Right lobe of liver (tissue), 4 donors: ENCODE results near the genes DMRTC1, CHIC1 and ZCCHC13.

DNA sequence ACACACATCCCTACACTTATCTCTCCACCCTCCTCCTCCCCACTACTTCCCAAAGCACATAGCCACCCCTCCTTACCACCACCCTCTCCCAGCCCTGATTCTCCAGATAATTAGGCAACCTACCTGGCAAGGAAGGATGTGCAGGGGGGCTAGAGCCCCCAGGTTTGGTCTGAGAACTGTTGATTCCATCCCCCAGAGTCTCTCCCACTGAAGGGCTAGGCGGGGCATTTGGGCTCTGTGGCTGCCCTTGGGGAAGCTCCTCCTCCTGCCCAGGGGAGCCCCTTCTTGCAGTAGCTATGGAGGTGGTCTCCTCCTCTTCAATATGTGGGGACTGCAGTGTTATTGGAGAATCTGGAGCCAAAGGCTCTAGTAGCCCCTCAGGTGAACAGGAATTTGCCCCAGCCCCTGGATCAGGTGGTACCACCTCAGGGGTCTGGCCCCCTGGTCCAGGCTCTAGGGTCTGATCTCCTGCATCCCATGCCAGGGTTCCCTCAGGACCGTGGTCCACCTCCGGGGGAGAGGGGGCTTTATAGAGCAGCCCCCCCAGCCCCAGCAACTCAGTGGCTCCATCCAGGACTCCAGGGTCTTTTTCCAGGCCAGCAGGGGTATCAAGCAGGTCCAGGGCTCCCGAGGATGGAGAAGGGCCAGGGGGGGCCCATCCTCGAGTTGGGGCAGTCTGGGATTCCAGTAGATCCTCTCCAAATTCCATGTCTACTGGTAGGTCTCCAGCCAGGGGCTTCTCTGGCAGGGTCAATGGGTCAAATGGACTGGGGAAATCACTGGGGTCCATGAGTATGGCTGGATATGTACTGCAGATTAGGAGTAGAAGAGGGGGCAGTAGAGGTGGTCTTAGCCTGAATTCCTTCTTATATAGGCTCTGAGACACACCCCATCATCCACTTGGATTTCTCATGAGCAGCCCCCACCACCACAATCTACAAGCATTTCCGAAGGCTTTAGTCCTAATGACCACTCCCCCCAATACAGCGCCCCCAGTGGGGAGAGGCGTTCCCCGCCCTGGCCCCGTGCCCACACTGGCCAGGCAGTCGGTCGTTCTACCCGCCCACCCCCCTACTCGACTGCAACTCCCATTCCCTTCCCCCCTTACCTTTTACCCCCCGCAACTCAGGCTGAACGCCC, 1.1 kb downstream of the ZMYM3 start:
- PRO-cap, 4 experiments = no peak in any of the 4 experiments
- RAMPAGE, long total RNA, 2 experiments = no peak in any of the 2 experiments

GRCh38 chrX:71296513-71296779, 5.1 kb upstream of the ITGB1BP2 start:
- PRO-cap, 4 experiments = no peak in any of the 4 experiments
- RAMPAGE, long total RNA, 2 experiments = start-site peak on the plus strand in 1 of 2 experiments, at chrX:71296594-71296659 at its widest, 229 reads per replicate

GRCh38 chrX:71463495-71463841, 69.4 kb upstream of the OGT start:
- PRO-cap, 4 experiments = no peak in any of the 4 experiments
- RAMPAGE, long total RNA, 2 experiments = no peak in any of the 2 experiments

DNA sequence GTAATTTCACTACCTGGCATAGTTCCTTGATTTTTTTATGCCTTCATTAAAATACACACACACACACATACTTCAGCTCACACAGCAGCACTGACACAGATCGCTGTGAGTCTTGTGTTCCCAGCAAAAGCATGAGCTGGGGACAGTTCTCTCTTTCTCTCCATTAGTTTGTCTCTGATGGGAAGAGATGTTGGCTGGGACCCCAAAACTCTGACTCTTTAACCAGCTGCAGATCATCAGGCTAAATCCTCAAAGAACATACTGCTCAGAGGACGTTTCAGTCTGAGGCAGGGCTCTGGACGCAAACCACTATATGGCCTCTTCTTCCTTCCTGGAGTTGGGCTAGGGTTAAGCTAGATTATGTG, 109.5 kb downstream of the NHSL2 start:
- PRO-cap, 4 experiments = no peak in any of the 4 experiments
- RAMPAGE, long total RNA, 2 experiments = no peak in any of the 2 experiments

DNA sequence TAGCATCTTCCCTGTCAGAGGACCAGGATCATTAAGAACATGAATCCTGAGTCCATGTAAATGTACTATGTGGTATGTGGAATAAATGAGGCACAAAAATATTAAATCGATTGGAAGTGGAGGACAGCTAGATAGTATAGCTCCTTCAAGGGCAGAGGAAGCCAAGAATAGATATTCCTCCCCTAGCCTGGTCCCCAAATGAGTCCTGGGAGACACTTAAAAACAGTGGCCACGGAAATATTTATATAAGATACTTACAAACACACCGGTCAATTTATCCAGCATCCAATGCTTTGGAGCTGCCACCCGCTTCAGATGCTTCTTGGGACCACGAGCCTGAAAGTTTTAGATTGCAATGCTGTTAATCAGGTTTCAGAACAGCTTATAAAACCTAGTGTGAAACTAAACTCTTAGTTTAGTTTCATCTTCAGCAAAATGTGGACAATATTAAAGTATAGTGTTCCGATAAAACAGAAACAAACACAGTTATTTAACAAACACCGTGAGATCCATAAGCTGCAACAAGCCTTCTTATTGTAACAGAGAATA, 1.1 kb downstream of the RPS4X start:
- PRO-cap, 4 experiments = no peak in any of the 4 experiments
- RAMPAGE, long total RNA, 2 experiments = no peak in any of the 2 experiments

DNA sequence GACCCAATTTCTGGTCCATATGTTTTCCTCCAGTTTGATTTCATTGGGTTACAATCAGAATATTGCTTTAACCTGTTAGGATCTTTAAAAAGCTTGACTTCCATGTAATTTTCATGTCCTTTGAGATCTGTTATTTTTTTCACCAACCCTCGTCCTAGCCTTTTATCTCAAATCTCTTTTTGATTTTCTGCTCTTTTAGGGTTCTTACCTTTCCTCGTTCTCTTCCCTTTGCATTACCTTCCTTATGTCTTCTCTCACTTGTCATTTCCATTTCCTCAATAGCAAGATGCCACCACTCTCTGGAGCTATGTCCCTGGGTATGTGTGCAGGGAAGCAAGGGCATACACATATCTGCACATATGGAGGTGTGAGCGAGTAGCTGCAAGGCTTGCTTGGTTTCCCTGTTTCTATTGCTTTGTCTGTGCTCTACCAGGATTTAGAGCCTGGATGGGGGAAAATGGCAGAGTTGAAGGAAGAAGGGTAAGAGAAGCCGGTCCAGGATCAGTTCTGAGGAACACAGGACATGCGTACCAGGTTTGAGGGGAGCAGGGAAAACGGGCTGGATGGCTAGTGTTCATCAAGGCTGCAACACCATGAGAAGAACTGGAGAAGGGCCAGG, 43.9 kb upstream of the CITED1 start:
- PRO-cap, 4 experiments = no peak in any of the 4 experiments
- RAMPAGE, long total RNA, 2 experiments = no peak in any of the 2 experiments

GRCh38 chrX:72422167-72423020, 116.7 kb upstream of the CITED1 start:
- PRO-cap, 4 experiments = no peak in any of the 4 experiments
- RAMPAGE, long total RNA, 2 experiments = no peak in any of the 2 experiments

DNA sequence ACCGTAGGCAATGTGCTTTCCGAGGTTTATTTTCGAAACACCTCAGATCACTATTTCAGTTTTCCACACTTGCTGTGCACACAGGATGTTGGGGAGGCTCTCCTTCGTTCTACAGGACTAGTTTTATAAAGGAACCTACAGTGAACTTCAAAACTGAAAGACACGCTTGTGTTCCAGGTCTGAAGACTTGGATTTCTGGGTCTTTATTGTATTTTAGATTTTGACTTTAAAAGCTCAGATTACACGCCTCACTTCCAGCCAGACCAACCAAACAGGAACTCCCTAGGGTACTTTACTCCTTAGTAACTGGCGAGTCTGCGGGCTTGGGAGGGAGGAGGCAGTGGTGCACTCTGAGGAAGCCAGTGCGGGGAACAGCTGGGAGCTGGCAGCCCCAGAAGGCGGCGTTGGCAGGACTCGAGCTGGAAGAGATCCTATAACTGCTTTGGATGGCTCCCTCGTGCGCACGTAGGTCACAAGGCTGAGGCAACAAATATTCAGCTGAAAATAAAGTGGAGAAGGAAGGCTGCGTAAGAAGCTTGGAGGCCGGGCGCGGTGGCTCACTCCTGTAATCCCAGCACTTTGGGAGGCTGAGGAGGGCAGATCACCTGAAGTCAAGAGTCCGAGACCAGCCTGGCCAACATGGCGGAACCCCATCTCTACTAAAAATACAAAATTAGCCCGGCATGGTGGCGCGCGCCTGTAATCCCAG, 431 bp upstream of the PHKA1 start:
- PRO-cap, 4 experiments = peak in 4 of 4 experiments; most common plus-strand start position 353 of the sequence (in 3); most common minus-strand start position 275 of the sequence (in 2)
- RAMPAGE, long total RNA, 2 experiments = no peak in any of the 2 experiments

DNA sequence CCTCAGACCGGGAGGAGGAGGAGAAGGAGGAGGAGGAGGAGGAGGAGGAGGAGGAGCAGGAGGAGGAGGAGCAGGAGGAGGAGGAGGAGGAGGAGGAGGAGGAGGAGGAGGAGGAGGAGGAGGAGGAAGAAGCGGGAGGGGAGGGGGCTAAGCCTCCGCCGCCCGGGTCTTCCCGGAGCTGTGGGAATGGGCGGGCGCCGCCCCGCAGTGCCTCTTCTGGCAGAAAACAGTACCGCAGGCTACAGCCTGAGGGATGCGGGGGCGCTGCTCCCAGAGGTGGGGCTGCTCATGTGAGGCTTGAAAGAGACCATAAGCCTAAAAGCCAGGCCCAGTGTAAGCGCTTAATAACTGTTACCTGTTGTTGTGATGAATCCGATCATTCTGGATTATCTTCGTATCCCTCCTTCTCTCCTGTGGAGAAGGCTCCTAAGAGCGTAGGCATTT, at the start of gene DMRTC1:
Gene DMRTC1 (minus strand): TSS at position 89 of the 444 bp plus-strand sequence.
- PRO-cap, 4 experiments = no peak in any of the 4 experiments
- RAMPAGE, long total RNA, 2 experiments = no peak in any of the 2 experiments

GRCh38 chrX:73562964-73563981, at the start of gene CHIC1:
TSS of gene CHIC1 (plus strand) at chrX:73563197.
- PRO-cap, 4 experiments = peak in 2 of 4 experiments; most common plus-strand start chrX:73563148 (in 1); most common minus-strand start chrX:73563031 (in 2)
- RAMPAGE, long total RNA, 2 experiments = start-site peak on the plus strand in 1 of 2 experiments, at chrX:73563156-73563296 at its widest, 21 reads per replicate

DNA sequence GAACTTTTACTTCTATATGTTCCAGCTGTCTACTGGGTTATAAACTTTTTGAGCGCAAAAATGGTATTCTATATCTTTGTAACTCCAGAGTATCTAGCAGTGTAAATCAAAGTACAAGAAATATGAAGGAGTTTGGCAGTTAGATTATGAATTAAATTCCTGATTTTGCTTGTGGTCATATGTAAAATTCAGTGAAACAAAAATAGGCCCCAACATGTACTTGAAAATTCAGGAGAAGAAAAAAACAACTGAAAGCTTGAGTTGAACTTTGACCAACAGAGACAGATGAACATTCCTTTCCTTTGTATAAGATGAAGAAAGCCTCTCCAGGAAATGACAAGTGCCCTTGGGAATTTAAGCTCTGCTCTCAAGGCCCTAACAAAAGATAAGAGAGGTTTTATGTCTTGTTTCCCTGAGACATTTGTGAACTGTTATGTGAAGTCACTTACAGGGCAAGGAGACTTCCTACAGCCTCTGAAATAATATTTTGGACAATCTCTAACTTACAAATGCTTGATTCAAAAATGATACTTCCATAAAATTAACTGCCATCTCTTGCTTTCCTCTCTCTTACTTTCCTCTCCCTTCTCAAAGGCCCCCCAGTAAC, 354.3 kb downstream of the CHIC1 start:
- PRO-cap, 4 experiments = no peak in any of the 4 experiments
- RAMPAGE, long total RNA, 2 experiments = no peak in any of the 2 experiments

DNA sequence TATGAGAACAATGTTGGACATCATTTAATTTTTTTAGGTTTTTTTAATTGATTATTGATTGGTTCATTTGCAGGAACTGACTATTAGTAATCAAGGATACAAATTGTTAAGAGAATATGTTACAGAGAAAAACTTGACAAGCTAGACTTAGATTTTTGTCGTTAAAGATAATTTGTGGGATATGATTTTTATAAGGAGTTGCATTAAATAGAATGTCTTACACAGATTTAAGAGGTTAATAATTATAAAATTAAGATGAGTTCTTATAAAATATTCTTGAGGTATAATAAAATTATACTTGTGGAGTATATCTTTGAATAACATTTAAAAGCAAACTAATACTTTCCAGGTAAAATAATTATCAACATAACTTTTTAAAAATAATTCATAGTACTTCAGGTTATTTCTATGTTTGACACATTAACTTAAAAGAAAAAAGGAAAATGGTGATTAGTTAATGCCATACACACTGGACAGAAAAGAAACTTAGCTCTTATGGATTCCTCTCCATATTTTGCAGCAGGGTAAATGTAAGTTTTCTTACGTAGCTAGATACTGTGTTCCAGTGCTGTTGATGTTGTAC, 356.5 kb upstream of the ZCCHC13 start:
- PRO-cap, 4 experiments = no peak in any of the 4 experiments
- RAMPAGE, long total RNA, 2 experiments = no peak in any of the 2 experiments

DNA sequence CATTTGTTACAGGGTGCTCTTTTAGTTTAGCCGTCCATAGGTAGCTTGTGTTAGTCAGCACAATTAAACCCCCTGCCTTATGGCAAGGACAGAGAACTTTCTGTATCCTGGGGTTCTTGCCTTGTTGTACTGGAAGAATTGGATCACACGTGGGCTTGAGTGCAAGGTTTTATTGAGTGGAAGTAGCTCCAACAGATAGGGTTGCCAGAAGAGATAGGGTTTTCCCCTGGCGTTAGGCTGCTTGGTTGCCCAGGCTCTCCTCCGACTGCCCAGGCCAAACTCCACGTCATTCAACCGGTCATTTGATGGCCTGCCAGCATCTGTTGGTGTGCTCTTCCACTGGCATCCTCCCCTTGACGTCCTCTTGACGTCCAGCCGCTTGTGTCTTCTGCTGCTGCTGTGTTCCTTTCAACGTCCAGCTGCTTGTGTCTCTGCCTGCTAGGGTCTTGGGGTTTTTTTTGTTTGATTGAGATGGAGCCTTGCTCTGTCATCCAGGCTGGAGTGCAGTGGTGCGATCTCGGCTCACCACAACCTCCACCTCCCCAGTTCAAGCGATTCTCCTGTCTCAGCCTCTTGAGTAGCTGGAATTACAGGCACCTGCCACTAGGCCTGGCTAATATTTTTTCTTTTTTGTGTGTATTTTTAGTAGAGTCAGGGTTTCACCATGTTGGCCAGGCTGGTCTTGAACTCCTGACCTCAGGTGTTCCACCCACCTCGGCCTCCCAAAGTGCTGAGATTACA, 340.2 kb upstream of the ZCCHC13 start:
- PRO-cap, 4 experiments = peak in 2 of 4 experiments; most common plus-strand start position 384 of the sequence (in 1); most common minus-strand start position 96 of the sequence (in 1)
- RAMPAGE, long total RNA, 2 experiments = no peak in any of the 2 experiments

GRCh38 chrX:74099562-74100457, 204.2 kb upstream of the ZCCHC13 start:
- PRO-cap, 4 experiments = no peak in any of the 4 experiments
- RAMPAGE, long total RNA, 2 experiments = no peak in any of the 2 experiments

DNA sequence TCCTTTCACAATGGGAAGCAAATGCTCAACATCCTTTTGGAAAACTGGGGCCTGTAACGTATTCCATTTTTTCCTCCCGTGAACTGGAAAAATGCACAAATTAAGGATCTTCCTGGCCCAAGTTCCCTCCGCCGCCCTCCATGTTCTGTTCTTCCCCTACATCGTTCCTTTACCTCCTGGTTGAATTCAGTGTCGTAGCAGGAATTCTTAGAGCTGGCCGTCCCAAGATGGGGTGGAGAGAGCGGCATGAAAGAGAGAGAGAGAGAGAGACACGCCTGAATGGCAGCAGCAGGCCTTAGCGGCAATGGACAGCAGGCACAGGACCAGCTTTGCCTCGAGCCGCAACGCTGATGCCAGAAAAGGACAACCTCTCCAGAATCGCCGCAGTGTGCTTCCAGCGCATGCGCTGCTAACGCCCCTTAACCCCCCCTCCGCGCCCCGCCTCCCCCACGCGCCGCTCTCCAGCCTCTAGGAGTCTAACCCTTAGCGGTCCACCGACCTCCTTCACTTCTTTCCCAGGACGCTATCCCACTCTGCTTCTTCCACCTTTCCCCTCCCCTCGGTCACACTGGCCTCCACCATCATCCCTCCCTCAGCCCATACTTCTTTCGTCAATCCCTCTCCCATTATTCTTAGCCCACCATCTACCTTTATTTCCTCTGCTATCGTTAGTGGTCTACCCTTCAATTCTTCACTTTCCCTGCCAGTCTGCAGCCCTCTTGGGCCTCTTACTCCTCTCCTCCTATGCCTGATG, 10.6 kb upstream of the ZCCHC13 start:
- PRO-cap, 4 experiments = peak in 4 of 4 experiments; most common plus-strand start position 473 of the sequence (in 1); most common minus-strand start position 352 of the sequence (in 3)
- RAMPAGE, long total RNA, 2 experiments = start-site peak on the minus strand in 2 of 2 experiments, centred at positions 345 to 365 of the sequence, 57 to 69 reads per replicate

DNA sequence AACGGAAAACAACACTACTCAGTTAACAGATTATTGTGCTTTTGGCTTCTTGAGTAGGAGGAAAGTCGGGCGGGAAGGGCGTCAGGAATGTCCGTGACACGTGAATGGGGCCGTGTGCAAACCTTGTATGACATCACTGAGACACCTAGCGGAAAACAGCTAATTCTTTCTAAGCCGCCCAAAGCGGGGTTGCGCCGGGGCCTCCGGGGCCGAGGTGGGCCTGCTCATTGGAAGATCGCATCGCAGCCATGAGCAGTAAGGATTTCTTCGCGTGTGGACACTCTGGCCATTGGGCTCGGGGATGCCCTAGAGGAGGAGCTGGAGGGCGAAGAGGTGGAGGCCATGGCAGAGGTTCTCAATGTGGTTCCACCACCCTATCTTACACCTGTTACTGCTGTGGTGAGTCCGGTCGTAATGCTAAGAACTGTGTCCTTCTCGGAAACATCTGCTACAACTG, at the start of gene ZCCHC13:
Gene ZCCHC13 (plus strand): TSS at position 162 of the 457 bp plus-strand sequence.
- PRO-cap, 4 experiments = no peak in any of the 4 experiments
- RAMPAGE, long total RNA, 2 experiments = no peak in any of the 2 experiments

- PRO-cap, 4 experiments = peak in 4 of 4 experiments; most common plus-strand start chrX:74535978 (in 4); most common minus-strand start chrX:74535874 (in 3)
- RAMPAGE, long total RNA, 2 experiments = no peak in any of the 2 experiments
Observed at GRCh38 chrX:74535634-74536181, 78.7 kb downstream of the RLIM start.

DNA sequence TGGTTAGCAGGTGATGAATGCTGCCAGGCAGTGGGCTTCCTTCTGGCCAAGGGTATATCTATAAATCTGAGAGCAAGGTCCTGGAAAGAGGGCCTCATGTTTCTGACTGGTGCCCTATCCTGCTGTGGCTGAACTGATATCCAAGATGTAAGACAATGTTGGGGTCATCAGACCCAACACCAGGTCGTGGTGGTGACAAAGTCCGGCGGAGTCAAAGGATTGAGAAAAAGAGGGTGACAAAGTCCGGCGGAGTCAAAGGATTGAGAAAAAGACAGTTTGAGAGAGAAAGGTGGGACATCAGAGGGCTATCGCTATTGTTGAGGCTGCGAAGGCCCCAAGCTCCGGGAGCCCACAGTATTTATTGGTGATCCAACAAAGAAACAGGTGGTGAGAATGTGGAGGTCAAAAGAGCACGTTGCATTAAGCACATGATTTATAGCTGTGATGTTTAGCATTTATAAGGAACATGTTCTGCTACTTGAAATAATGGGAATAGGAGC, 44.4 kb upstream of the RLIM start:
- PRO-cap, 4 experiments = no peak in any of the 4 experiments
- RAMPAGE, long total RNA, 2 experiments = no peak in any of the 2 experiments

GRCh38 chrX:75188696-75189192, 32.7 kb upstream of the ABCB7 start:
- PRO-cap, 4 experiments = no peak in any of the 4 experiments
- RAMPAGE, long total RNA, 2 experiments = no peak in any of the 2 experiments

- PRO-cap, 4 experiments = no peak in any of the 4 experiments
- RAMPAGE, long total RNA, 2 experiments = no peak in any of the 2 experiments
Observed at GRCh38 chrX:75273289-75273793, 544 bp upstream of the UPRT start.